Endometrial microvascular endothelial cells (primary cell): ENCODE results near the genes BST2, B3GNT3 and KCNN1.

DNA sequence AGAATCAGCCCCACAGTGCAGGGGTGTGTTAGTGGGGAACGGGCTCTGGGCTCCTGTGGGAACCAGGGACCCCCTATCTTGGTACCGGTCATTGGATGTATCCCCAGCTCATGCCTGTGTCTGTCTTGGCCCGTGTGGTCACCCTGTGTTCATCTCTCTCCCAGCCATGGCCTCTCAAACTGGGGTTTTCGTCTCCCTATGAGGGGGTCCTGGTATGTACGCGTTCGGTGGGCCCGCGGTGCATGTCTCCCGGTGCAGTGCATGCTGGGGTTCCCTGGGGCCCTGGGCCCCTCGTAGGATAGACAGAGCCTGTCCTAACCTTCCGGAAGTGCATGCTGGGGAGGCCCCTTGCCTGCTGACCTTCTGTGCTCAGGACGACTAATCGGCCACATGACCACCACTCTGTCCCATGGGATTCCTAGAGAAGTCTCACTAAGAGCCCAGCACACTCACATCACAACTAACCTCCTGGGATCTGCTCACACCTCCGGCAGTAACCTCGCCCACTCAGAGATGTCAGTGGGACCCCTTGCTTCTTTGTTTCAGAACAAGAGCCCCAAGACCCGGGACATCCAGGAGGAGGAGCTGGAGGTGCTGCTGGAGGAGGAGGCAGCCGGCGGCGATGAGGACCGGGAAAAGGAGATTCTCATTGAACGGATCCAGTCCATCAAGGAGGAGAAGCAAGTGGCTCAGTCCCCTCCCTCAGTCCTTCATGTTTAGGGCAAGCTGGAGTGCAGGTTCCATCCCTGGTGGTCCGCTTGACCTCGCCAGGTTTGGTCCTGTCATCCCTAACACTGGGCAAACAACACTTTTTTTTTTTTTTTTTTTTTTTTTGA lies 4.8 kb upstream of the USE1 start:
- RAMPAGE, long total RNA, result no peak

- RAMPAGE, long total RNA, result no peak
Observed at GRCh38 chr19:17247139-17247617, 1.5 kb upstream of the NR2F6 start.

DNA sequence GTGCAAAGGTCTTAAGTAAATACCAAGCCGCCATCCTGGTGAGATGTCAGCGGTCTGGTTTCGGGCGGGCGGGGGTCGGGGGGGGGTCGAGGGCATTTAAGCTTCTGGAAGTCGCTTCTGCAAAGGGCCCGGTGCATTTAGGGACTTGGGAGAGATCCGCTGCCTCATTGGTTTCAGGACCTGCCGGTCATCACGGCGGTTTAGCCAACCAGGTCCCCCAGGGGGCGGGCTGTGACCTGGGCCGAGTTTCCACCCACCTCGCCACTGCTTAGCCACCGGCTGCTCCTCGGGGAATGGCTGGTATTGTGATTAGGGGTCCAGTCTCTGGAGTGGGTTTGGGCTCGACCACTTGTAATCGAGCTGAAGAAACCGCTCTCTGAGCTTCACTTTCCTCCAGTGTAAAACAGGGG lies 7.8 kb downstream of the ANKLE1 start:
- RAMPAGE, long total RNA, result no peak

DNA sequence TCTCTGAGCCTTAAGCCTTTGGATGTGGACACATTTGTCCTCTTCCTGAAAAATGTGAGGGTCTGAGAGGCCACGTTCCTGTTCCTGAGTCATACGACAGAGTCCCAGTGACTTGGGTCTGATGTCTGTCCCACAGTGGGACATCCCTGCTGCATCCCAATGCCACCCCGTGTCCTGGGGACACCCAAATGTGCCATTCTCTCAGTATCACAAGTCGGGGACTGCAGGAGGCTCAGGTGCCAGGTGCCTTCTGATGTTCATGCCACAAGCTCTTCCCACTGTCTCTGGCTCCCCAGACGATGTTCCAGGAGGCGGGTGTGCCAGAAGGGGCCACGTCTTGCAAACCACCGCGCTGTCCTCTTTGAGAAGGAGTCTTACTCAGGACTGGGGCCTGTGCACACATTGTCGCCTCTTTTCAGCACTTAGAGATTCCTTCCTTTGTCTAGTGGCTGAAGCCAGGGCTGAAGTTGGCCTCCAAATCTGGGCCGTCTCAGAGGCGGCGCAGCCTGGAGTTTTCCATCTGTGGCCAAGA lies 12.0 kb downstream of the ANO8 start:
- RAMPAGE, long total RNA, result no peak

DNA sequence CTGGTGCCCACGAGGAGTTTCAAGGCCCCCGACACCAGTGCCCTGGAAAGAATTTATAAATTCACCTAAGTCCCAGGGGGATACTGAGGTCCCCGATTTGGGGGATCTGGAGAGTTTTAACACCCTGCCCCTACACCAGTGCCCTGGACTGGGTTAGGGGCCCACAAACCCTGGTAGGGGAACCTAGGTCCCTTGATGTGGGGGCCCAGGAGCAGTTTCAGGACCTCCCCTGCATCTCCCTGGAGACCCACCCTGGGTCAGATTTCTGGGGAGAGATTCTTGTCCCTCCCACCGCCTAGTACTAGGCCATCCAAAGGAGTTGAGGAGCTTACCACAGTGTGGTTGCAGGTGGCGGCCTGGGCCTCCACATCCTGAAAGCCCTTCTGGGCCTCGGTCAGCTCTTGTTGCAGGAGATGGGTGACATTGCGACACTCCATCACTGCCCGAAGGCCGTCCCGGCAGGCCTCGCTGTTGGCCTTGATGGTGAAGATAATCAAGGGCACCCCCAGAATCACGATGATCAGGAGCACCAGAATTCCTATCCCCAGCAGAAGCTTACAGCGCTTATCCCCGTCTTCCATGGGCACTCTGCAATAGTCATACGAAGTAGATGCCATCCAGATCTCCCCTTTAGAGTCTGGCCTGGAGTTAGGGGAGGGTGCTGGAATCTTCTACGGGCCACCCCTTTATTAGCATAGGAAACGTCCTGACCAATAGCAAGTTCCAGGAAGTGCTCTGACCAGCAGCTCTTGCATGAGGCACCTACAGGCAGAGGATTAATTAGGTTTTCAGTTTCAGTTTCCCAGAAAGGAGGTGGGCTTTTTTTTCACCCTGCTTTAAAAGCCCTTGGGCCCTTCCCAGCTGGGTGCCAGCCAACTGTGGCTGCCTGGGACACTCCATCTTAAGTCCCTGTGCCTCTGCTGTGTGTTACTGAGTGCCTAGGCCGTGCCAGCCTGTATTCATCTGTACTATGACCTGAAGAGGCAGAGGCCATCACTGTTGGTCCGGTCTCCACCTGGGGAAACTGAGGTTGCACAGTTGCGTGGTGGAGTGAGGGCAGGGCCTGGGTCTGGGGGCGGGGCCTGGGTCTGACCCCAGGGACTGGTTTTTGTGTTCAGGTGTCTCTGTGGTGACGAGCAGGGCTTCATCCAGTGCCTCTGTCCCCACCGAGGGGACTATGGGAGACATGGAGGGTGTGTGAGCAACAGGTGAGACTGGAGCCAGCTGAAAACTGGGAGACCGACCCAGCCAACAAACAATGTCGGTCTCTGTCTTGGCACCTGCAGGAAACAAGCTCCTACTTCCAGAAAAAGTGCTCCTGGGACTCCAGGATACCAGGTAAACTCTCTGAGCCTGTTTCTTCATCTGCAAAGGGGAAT lies at the start of gene BST2:
Gene BST2 (minus strand): TSS at position 672 of the 1,379 bp plus-strand sequence.
- RAMPAGE, long total RNA, result start-site peak on the minus strand centred at position 619 of the sequence, 32 bp wide, 4,297 and 7,325 reads in 2 replicates; start-site peak on the plus strand centred at position 816 of the sequence, 167 bp wide, 54 and 22 reads in 2 replicates

- RAMPAGE, long total RNA, result no peak
Observed at GRCh38 chr19:17447721-17448507, 554 bp downstream of the TMEM221 start.

DNA sequence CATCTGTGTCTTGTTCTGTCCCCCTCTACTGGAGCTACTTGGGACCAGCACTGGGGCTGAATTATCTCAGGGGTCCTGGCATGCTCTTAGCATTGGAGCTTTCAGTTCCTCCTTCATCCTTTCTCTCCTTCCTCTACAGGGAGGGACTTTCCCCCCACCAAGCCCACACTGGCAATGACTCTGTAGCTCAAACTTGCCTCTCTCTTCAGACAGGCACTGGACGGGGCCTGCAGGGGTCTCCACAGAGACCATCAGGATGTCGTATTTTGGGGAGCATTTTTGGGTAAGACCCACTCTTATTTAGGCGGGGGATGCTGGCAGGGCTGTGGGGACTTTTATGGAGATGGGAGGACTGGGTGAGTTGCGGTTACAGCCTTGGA lies 3.6 kb downstream of the FCHO1 start:
- RAMPAGE, long total RNA, result no peak

GRCh38 chr19:17794573-17795243 lies at the start of gene B3GNT3:
Gene B3GNT3, plus strand, starts transcription at chr19:17795138.
- RAMPAGE, long total RNA, result no peak

GRCh38 chr19:17883535-17884102 lies 11.9 kb downstream of the SLC5A5 start:
- RAMPAGE, long total RNA, result no peak

DNA sequence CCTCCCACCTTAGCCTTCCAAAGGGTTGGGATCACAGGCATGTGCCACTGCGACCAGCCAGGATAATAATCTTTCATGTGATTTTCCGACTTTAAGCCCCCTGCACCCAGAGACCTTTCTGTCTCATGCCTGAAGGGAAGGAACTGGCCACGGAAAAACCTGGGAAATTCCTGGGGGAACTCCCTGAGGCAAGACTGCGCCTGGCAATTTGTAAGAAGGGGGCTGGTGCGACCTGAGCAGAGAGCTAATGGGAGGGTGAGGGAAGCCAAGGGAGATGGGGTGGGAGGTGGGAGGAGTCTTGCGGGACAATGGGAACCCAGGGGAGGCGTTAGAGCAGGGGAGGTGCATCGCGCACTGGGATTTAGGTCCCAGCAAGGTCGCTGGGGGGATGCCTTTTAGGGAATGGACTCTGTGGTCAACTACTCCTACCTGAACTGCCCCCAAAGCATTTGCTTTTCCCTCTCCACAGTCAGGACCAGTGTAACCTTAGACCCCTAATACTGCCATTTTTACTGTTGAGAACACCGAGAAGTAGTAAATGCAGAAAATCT lies 1.0 kb upstream of the CCDC124 start:
- RAMPAGE, long total RNA, result no peak

DNA sequence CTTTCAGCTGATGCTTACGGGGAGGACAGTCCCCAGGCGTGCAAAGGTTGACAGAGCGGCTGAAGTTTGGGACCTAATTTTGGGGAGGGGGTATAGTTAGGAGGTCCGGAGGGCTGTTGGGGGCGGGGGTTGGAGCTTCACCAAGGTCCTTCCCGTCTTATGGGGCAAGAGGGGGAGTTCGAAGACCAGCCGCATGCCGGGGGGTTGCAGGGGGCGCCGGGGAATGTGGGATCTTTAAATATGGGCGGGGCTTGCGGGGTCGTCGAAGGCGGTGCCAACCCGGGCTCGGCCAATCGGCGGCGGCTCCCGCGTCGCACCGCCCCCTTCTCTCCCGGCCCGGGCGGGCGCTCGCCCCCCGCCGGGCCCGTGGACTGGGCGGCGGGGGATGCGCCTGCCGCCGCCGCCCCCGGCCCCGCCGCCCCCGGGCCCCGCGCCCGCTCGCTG lies at the start of gene KCNN1:
Gene KCNN1 (plus strand): TSS at position 343 of the 444 bp plus-strand sequence.
- RAMPAGE, long total RNA, result no peak

DNA sequence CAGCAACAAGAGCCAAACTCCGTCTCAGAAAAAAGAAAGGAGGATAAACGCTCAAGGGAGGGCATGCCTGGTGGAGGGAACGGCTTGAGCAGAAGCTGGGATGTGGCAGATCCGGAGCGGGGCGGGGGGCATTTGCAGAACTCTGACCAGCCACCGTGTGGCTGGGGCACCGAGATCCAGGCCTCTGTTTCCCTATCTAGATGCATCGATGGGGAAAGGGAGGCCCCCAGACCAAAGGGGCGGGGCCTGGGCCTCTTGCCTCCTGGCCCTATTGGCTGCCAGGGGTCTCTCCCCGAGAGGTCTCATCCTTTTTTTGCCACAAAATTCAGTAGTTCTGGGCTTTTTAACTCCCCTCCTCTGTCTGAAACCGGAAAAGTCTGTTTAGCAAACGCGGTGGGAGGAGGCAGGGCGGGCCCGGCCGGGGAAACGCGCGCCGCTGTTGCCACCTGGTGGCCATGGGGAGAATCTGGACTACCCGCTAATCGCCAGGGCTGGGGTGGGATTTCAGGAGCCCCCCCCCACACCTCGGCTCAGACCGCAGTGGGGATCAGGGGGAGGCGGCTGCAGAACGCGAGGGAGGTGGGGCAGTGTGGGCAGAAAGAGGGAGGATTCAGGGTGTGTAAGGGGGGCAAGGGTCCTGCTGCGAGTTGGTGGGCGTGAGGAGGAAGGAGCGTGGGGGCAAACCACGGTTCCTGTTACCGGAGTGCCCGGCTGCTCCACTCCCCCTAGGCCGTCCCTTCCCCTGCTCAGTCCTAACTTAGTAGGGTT lies 28.4 kb downstream of the IL12RB1 start:
- RAMPAGE, long total RNA, result no peak

GRCh38 chr19:18064968-18065231 lies 21.8 kb downstream of the IL12RB1 start:
- RAMPAGE, long total RNA, result no peak

DNA sequence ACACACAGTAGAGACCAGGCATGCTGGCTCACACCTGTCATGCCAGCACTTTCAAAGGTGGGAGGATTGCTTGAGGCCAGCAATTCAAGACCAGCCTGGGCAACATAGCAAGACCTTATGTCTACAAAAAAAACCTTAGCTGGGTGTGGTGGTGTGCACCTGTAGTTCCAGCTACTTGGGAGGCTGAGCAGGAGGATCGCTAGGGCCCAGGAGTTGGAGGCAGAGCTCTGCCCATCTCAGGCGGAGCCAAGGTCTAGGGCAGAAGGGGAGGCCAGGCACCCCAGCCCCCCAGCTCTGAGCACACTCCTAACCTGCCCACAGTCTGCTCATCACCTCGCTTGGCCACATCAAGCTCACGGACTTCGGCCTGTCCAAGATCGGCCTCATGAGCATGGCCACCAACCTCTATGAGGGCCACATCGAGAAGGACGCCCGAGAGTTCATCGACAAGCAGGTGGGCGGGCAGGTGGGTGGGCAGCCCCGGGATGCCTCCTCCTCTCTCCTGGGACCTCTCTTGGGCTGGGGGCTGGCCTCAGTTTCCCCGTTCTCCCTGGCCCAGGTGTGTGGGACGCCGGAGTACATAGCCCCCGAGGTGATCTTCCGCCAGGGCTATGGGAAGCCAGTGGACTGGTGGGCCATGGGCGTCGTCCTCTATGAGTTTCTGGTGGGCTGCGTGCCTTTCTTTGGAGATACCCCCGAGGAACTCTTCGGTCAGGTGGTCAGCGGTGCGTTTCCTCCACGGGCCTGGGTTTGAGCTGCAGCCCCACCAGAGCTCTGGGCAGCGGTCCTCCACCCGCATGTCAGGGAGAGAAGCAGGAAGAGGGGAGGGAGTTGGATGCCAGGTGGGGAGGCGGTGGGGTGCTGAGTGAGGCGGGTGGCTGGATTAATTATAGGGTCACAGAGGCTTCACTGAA lies 18.4 kb upstream of the PIK3R2 start:
- RAMPAGE, long total RNA, result no peak

DNA sequence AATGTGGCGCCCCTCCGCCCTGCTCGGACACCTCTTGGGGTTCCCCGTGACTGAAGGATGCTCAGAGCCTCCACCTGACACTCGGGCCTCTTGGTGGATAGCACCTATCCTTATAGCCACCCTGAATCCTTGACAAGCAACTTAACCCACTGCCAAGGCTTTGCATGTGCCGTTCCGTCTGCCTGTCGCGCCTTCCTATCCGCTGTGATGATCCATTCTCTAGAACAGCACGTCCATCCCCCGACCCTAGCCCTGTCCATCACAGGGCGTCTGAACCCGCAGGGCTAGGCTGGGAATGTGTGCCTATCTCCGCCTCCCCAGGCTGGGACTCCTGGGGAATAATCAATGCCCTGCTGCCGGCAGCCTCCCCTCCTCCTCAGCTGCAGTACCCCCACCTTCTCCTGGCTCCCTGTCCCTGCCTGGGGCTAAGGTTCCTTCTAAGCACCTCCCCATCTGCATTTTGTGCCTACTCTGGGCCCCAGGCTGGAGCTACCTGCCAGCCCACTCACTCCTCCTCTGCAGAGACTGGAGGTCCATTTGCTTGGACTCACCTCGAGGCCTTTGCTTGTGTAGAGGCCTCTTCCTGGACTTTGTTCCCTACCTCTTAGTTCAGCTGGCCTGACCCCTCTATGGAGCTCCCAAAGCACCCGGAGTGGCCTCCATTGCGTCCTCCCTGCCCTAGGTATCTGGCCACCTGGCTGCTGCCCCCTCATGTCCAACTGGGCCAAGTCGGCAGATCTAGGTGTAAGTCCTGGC lies 1.2 kb downstream of the PIK3R2 start:
- RAMPAGE, long total RNA, result no peak

DNA sequence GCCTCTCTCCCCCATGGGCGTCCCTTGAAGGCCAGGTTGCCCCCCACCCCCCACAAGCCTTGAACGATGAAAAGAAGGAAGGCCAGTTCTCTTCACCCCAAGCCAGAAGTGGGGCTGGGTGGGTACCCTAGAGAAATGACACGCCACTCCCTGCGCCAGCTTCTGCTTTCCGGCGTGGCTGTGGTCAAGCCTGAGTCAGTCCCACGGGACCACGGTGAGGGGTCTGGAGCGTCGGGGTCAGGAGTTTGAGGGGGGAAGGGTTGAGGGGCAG lies 672 bp upstream of the IFI30 start:
- RAMPAGE, long total RNA, result no peak

DNA sequence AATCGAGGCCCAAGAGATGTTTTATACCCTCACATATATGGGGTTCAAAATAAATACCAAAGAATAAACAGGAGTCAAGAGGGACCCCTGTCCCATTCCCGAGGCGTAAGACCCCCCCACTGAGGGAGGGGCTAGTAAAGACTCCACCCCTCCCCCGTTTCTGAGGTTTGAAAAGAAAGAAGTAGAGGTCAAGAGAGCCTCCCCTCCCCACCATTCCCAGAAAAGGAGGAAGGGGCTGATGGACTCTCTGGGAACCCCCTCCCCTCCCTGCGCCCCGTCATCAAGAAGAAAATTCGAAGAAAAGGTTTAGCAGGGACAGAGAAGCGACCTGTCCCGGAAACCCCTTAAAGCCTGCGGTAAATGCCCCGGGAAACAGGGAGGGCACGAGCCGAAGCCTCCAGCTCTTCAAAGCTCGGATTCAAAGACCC lies 716 bp upstream of the RAB3A start:
- RAMPAGE, long total RNA, result no peak

GRCh38 chr19:18262072-18262929 lies 12.0 kb downstream of the IQCN start:
- RAMPAGE, long total RNA, result no peak

DNA sequence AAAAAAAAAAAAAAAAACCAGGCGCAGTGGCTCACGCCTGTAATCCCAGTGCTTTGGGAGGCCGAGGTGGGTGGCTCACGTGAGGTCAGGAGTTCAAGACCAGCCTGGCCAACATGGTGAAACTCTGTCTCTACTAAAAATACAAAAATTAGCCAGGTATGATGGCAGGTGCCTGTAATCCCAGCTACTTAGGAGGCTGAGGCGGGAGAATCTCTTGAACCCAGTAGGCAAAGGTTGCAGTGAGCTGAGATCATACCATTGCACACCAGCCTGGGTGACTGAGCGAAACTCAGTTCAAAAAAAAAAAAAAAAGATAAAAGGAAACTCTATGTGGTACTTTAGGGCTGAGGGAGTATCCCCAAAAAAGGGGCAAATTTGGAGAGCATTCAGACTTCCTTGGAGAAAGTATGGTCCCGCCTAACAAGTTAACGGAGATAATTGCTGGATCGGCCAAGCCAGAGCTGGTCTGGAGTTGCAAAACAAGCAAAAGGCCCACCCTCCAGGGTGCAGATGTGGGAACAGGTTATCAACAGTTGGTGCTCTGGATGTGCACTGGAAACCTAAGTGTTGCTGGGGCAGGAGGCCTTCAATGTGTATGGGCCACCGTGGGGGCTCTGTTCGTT lies 3.0 kb downstream of the IQCN start:
- RAMPAGE, long total RNA, result no peak

DNA sequence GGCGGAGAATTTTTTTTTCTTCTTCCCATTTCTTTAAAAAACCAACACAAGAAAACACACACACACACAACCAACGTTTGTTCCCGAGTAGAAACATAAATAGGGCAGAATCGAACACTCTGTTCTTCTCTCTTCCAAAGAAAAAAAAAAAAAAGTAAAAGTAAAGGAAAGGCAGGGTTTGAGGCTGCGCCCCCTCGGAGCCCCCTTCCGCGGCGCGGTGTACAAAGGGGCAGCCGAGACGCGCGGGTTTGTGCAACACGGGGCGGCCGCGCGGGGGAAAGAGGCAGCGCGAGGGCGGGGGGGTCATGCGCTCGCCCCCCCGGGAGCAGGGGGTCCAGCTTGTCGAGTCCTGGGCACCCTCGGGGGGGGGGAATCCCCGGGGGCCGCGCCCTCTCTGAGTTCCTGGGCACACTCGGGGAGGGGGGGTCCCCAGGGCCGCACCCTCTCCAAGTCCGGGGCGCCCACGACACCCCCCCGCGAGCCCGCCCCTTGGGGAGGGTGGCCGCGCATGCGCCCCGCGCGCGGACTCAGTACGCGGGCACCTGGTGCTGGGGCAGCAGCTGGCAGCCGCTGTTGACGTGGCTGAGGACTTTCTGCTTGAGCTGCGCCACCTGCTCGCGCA lies 1.4 kb downstream of the JUND start:
- RAMPAGE, long total RNA, result no peak